SJSA1 (cell line): ENCODE measurements around a stretch of chr10.

DNA sequence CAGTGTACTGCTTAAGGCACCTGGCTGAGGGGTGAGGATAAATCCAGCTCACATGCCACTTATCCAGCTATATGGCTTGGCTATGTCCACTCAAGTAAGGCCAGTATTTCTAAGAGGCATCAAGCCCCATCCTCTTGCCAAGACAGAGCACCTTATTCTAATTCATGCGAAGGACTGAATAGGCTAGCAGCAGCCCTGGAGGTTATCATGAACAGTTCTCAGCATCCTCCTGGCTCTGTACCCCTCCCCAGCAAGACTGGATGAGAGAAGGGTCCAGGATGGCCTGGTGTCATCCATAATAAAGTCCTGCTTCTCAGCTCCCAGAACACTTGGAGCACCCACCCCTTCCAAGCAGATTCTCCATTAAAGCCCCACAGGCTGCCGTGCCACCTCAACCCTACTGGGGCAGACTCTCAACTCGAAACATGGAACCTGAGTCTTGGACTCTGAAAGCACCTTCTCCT lies 2.2 kb downstream of the ITPRIP start:
- RAMPAGE, long total RNA, result no peak

- RAMPAGE, long total RNA, result no peak
Observed at GRCh38 chr10:104339456-104340884, 1.7 kb upstream of the ITPRIP start.

DNA sequence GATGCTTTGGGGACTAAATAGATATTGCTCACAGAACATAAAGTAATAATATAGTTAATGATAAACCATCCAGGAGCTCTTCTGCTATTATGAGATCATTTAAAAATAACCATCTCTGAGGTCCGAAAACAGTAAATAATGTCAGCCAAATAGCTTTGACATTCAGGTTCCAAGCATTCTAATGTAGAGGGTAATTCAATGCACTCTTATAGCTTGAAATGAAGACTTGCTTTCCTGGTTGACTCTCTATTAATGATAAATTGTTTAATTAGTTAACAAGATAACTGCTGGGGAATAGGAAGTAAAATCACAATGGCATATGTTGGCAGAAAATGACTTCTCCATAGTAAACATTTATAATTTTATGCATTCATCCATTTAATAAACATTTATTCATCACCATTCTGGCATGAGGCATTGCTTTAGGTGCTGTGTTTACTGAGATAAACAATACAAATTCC lies 875.6 kb downstream of the SORCS3 start:
- RAMPAGE, long total RNA, result no peak

DNA sequence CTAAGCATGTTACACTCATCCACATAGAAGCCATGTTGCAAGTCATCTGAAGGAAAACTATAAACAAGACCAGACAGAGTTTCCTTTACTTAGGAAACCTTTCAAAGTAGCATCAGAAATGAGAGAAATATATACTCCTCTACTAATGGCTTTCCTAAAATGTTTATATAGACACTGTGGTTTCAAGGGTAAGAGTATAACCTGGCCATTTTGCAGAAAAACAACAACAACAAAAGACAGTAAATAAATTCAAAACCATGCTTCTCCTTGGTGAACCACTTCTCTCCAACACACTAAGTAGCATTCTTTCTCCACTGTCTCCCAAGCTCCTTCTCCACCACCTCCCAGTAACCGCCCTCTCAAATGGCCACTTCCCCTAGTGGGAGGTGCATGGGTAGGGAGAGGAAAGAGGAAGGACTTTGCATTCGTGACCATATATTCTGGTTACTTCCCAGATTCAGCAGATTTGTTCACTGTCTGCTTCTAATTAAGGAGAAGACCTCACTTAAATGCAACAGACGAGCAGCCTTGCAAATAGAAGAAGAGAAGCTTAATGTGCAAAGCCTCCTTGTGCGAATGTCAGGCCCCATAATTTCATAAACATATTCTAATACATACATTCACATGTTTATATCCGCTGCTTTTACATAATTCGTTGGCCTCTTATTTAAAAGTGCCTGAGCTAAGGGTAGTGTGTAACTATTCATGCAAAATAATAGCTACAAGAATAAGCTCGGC lies 166.8 kb downstream of the SORCS1 start:
- RAMPAGE, long total RNA, result no peak

GRCh38 chr10:108315485-108316407 lies 1151.2 kb upstream of the SORCS1 start:
- RAMPAGE, long total RNA, result no peak

- RAMPAGE, long total RNA, result no peak
Observed at GRCh38 chr10:109282660-109283086, 640.6 kb downstream of the XPNPEP1 start.

DNA sequence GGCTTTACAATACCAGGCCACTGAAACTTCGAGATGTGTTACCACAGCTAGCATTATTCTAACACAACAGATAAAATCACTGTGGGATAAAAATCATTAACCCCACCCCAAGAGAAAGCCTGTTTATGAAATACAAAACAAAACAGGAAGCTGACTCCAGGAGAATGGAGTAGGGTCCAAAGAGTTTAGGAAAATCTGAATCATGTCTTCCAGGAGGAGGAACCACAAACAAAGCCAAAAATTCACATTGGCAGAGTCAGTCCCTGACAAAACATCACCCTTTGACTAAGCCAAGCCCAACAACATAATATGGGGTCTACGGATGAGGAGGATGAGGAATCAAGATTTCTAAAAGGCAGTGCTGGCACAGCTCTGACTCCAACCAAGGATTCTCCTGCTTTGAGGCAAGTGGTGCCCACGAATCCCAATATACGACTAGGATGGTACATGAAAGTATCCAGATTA lies 23.8 kb downstream of the XPNPEP1 start:
- RAMPAGE, long total RNA, result no peak

GRCh38 chr10:109959793-109960009 lies 36.4 kb upstream of the XPNPEP1 start:
- RAMPAGE, long total RNA, result no peak

DNA sequence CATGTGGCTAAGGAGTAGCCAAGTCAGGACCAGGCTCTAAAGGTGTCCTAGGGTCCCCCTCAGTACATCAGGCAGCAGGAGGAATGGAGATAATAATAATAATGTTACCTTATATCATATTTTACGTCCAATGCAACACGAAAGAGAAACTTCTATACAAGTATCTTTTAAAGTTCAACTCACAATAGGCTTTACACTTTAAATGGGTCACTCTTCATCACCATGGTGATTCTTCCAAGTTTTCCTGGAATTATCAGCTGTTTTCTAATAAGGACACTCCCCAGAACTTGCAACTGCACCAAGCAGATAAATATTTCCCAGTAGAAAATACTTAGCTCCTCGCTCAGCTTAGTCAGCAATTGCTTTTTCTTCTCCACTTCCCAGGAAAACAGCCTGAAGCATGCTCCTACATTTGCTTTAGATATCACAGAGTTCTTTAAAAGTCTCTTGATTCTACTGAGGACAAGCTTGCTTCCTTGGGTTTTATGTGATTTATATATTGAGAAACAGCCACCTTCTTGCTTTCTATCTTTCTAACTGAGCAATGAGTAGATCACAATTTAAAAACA lies 25.7 kb upstream of the ADD3 start:
- RAMPAGE, long total RNA, result no peak

DNA sequence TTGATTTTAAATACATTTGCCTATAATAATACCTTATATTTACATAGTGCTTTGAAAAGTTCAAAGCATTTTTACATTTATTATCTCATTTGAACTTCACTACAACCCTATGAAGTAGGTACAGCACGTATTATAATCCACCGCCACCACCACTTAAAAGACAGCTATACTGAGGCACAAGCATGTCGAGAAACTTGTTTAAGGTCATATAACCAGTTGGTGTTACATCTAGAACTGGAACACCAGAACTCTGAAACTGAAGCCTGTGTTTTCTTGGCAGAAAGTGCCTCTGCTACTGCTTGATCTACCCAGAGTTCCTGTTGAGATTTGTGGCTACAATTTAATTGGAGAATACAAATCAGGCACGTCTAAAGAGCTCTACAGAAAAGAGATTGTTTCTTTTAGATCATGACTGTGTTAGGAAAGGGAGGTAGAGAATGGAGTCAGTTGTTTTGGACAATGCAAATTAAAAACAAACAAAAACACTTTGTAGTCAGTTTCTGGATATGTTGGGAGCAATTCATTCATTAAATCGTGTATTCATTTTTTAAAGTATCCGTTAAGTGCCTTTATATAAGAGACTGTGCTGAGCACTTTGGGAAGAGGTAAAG lies 4.2 kb upstream of the ADD3 start:
- RAMPAGE, long total RNA, result no peak

GRCh38 chr10:110076181-110077423 lies 68.8 kb downstream of the ADD3 start:
- RAMPAGE, long total RNA, result no peak

DNA sequence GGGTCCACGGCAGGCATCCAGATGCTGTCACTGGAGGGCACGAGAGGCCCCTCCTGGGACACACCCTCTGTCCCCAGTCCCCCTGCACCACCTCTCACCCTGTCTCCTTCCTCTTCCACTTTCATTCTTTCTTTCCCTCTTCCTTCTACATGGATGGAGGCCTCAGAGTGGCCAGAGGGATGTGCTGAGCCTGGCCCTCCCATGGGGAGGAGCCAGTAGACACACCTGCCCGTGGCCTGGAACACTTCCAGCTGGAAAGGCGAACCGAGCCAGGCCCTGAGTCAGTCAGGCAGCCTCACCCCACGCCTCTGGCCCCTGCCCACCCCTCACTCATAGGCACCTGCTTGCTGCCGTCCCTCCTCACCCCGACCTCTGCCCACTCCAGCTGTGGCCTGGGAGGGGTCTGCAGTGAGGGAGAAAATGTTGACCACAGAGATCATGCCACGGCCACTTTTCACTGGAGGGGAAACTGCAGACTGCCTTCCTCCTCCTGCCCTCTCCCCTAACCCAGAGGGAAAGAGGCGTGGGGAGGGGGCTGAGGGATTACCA lies 55.9 kb upstream of the MXI1 start:
- RAMPAGE, long total RNA, result no peak

DNA sequence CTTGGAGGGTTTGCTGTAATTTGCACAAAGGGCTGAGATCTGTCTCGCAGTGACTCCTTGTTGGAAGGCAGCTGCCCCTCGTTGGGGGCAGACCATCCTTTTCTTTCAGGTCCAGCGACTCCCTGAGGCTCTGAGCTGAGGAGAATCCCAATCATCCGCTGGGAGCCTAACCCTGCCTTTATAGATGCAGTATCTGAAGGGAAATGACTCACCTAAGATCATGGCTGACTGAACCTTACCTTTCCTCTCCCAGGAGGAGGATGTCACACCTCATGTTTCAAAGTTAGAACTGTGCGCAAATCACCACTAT lies 36.4 kb upstream of the MXI1 start:
- RAMPAGE, long total RNA, result no peak

GRCh38 chr10:110209482-110209766 lies 2.0 kb downstream of the MXI1 start:
- RAMPAGE, long total RNA, result no peak

- RAMPAGE, long total RNA, result no peak
Observed at GRCh38 chr10:110269345-110270135, 35.2 kb downstream of the SMNDC1 start.

- RAMPAGE, long total RNA, result no peak
Observed at GRCh38 chr10:110415327-110416274, 82.1 kb upstream of the DUSP5 start.

GRCh38 chr10:110459929-110461012 lies 37.4 kb upstream of the DUSP5 start:
- RAMPAGE, long total RNA, result no peak

- RAMPAGE, long total RNA, result no peak
Observed at GRCh38 chr10:110502398-110503615, 5.1 kb downstream of the DUSP5 start.

GRCh38 chr10:110506635-110506945 lies 8.9 kb downstream of the DUSP5 start:
- RAMPAGE, long total RNA, result no peak

DNA sequence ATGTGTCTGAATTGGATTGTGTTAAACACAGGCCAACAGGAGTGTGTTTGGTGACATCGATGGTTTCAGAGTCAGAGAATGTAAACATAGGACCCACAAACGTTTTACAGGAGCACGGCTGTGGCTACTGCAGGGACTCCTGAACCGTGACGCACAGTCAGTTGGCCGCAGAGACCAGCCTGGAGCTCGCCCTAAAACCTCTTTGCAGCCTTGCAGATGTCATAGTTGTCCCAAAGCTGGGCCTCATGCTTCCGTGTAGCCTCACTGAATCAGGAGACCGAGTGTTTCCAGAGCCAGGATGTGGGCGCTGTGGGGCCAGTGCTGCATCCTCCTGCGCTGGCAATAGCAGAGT lies 7.4 kb downstream of the RBM20 start:
- RAMPAGE, long total RNA, result no peak